Cardiac atrium fibroblast (primary cell): ENCODE data around the genes SYCE1L and WWOX.

DNA sequence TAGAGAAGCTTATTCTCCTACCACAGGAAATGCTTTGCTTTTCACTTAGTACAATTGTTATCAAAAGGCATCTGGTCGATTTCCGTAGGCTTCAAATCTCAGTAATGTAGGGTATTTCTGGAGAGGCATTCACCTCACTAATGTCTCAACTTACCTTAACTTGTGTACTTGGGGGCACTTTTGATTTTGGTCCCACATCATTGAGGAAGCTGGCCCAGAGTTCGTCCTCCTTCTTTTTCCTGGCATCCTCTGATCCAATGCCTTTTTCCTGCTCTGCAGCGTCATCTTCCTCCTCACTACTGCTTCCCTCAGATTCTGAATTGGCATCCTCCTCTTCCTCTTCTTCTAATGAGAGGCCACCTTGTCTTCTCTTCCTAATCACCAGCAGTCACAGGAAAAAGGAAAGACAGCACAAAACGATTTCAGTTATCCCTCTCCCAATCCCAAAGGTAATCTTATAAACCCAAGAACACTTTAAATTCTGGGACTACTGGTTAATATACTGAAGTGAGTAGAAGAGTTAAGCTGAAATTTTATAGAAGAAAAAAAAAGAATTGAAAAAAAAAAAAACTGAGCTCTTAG lies 20.8 kb downstream of the CFDP1 start:
- RAMPAGE, long total RNA = no peak

- RAMPAGE, long total RNA = no peak
Observed at GRCh38 chr16:75463291-75464094, 996 bp downstream of the TMEM170A start.

DNA sequence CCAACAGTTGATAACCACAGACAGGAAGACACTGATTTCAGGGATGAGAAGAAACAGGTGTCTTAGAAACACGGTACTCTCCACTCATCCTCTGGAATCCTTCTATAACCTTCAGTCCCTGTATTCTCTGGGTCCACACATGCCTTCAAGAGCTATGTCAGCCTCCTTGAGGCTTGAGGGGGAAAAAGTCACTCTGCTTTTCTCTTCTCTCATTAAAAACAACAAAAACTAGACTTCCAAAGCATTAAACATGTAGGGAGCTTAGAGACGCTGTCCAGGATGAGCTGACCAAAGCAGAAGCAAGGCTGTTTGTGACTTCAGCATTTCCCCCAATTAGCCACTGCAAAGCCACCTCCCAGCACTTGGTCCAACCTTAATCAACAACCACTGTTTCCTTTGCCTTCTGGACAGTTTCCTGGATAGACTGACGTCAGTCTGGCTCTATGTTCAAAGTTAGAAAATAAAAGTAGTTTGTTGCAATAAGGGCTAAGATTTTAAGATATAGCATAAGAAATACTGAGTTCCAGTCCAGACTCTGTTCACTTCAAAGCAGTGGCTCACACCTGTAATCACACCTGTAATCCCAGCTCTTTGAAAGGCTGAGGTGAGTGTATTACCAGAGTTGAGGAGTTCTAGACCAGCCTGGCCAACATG lies 3.1 kb downstream of the TMEM231 start:
- RAMPAGE, long total RNA = no peak

DNA sequence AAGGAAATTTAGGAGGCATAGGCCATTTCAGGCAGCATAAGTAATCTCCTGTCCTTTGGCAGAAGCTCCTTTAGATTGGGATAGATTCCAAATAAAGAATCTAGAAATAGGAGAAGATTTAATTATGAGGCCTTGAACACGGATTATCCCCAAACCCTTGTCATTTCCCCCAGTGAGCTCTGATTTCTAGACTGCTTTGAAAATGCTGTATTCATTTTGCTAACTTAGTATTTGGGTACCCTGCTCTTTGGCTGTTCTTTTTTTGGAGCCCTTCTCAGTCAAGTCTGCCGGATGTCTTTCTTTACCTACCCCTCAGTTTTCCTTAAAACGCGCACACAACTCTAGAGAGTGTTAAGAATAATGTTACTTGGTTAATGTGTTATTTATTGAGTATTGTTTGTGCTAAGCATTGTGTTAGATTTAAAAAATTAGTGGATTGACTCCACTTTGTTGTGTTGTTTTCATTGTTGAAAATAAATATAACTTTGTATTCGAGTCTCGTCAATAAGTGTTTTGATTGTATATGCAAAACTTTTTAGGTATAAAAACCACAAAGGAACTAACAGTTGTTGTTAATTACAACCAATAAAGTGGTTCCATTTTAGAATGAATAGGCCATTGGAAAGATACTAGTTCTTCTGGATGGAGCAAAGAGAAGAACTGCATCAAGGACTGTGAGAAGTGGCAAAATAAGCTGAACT lies 9.5 kb downstream of the TERF2IP start:
- RAMPAGE, long total RNA = no peak

DNA sequence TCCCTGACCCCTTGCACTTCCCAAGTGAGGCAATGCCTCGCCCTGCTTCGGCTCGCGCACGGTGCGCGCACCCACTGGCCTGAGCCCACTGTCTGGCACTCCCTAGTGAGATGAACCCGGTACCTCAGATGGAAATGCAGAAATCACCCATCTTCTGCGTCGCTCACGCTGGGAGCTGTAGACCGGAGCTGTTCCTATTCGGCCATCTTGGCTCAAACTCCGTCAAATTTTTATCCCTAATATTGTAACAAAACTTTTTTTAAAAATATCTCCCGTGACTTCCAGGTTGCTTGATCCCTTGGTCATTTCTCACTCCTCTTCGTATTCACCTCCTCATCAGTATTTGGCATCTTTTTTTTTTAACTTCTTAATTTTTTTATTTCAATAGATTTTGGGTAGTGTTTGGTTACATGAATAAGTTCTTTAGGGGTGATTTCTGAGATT lies 101.5 kb upstream of the CPHXL start:
- RAMPAGE, long total RNA = no peak

DNA sequence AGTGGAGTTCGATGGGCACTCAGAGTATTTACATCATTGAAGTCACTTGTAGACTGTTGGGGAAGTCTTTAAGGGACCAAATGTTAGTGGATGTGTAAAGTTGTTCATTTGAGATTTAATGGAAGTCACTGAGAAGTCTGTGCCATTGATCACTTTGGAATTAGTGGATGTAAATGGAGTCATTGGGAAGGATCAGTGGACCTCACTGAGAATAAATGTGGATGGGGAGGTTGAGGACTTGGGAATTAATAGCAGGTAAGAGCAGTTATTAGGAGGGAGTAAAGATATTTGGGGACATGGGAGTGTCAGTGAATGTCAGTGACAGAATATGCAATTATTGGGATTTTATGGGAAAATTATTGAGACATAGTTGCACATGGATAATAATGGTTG lies 1.1 kb downstream of the MON1B start:
- RAMPAGE, long total RNA = no peak

DNA sequence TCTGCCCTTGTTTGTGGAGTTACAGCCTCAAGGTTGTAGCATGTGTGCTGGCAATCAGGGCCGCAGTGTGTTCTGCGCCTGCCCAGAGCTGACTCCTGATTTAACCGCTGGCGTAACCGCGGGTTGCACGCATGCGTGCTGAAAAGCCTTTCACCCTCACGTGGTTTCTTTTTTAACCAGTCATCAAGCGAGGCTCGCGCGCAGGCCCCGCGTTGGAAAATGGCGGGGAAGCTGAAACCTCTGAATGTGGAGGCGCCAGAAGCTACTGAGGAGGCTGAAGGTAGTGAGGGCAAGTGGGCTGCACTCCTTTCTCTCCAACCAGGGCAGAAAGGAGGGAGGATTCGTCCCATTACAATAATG lies at the start of gene SYCE1L:
TSS of gene SYCE1L (plus strand) at position 176 of the 360 bp plus-strand sequence.
- RAMPAGE, long total RNA = no peak

GRCh38 chr16:78099014-78100403 lies at the start of gene WWOX:
Gene WWOX (plus strand): TSS chr16:78099654.
- RAMPAGE, long total RNA = start-site peak on the plus strand at chr16:78099661-78099720, 28 and 15 reads in 2 replicates

- RAMPAGE, long total RNA = no peak
Observed at GRCh38 chr16:78600828-78601512, 501.5 kb downstream of the WWOX start.

DNA sequence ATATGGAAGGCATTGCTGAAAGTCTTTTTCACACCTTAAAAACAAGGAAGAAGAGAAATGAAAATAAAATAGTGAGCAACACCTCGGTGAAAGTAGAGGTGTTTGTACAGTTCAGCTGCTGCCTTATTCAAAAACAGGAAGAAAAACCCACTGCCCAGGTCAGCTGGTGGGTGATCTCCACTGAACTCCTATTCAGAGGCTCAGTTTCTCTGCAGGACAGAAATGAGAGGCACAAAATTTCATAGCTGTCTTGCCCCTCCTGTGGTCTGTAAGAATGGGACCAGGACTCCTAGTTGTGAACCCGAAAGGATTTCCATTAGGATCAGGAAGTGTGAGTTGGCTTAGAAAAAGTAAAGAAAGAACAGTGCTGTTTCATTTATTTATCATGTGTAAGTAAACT lies 650.6 kb downstream of the WWOX start:
- RAMPAGE, long total RNA = no peak

GRCh38 chr16:79307050-79307608 lies 293.4 kb downstream of the MAF start:
- RAMPAGE, long total RNA = no peak

- RAMPAGE, long total RNA = no peak
Observed at GRCh38 chr16:79400747-79401061, 199.8 kb downstream of the MAF start.

DNA sequence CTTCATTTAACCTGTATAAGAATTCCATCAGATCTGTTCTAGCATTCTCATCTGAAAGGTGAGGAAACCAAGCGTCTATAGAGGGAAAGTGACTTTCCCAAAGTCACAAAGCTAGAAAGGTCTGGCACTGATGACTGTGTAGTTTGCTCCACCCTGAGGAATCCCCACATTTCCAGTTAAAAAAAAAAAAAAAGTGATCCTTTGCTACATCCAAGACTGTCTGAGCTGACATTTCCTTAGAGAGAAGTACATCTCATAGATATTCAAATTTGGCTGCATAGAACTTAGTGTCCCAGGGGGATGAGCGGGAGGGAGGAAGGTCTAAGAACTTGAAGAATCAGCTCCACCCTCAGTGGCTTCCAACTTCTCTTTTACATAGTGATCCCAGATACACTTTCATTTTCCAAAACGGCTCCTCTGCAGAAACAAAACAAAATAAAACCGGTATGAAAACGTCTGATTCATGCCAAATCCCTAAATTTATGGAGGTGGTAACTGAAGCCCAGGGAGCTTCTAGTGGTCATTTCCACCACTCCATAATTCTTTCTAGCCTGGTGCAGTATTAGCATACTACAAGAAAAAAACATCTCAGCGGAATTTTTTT lies 29.5 kb downstream of the MAF start:
- RAMPAGE, long total RNA = no peak

DNA sequence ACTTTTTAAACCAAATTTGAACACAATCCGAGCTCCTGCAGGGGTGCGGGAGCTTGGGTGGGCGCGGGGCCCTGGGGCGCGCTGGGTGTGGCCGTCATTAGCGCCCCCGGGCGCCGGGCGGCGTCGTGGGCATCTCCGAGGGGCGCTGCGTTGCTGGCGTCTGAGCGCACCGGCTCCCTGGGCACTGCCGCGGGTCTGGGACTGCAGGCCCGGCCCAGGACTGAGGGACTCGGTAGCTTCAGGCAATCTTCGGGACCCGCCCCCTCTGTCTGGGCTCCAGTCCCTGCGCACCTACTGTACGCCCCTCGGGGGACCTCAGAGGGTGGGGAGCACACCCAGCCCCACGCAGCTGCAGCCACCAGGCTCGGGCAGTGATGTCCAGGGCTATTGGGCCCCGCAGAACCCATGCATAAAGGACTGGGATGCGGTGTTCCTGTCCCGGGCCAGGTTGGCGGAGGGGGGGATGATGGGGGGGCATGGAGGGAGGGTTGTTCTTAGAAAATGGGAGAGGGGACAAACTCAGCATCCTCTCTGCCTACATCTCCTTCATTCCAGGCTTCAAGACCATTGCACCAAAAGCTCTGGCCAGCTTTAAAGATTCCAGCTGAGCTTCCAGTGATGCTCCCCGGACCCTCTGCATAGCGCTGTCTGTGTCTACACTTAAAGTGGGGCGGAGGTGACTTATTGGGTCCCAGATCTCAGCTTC lies 10.6 kb downstream of the MAF start:
- RAMPAGE, long total RNA = no peak

DNA sequence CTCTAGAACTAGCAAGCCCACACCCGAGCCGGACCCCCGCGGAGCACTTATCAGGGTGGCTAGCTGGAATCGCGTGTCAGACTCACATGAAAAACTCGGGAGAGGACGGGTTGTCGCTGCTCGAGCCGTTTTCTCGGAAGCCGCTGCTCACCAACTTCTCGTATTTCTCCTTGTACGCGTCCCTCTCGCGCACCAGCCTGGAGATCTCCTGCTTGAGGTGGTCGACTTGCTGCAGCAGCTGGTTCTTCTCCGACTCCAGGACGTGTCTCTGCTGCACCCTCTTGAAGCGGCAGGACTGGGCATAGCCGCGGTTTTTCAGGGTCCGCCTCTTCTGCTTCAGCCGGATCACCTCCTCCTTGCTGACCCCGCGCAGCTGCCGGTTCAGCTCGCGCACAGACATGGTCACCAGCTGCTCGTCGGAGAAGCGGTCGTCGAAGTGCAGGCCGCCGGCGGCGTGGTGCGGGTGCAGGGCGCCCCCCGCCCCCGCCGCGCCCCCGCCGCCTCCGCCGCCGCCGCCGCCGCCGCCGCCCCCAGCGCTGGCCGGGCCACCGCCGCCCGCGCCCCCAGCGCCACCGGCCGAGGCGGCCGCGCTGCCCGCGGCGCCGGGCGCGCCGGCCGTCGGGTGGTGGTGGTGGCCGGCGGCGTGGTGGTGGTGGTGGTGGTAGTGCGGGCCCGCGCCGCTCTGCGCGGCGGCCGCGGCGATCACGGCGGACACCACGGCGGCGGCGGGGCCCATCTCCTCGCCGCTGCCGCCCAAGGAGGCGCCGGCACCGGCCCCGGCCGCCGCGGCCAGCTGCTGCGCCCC lies 1.6 kb downstream of the MAF start:
- RAMPAGE, long total RNA = no peak

DNA sequence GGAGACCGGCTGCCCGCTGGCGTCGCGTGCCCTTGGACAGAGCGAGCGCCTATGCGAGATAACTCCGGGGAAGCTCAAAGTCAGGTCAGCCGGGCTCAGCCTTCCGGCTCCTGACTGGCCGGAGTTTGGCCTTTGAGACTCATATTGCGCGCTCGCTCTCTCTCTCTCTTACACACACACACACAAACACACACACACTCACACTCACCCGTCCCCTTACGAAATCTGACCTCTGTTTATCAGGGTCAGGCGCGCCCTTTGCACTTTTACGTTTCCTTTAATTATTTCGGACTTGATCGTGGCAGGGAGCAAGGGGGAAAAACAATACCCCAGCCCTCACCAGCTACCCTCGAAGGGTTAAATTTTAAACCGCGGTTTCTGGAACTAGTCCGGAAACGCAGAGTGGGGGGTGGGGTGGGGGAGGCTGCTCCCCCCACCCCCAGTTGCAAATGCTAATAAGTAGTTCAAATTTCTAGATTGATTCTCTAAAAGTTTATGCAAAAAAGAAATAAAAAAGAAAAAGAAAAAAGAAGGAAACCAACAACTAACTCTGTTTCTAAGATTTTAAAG lies 1.0 kb upstream of the MAF start:
- RAMPAGE, long total RNA = no peak

GRCh38 chr16:79770094-79771409 lies 170.0 kb upstream of the MAF start:
- RAMPAGE, long total RNA = no peak

- RAMPAGE, long total RNA = no peak
Observed at GRCh38 chr16:79772098-79772396, 171.5 kb upstream of the MAF start.

DNA sequence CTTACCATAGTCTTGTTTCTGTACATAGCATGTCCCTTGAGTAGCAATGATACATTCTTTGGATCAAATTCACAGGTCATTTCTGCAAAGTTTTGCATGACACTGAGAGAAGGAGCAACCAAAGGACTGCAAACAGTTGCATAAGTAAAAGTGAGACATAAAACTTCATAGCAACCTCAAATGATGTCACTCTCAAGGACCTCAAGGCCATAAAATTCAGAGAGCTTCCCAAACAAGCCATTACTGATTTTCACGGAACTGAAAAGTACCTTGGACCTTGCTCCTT lies 275.2 kb upstream of the DYNLRB2 start:
- RAMPAGE, long total RNA = no peak

- RAMPAGE, long total RNA = no peak
Observed at GRCh38 chr16:80619808-80620353, 79.1 kb downstream of the DYNLRB2 start.